Jurkat, Clone E6-1 (cell line): ENCODE results near the gene AADAC.

DNA sequence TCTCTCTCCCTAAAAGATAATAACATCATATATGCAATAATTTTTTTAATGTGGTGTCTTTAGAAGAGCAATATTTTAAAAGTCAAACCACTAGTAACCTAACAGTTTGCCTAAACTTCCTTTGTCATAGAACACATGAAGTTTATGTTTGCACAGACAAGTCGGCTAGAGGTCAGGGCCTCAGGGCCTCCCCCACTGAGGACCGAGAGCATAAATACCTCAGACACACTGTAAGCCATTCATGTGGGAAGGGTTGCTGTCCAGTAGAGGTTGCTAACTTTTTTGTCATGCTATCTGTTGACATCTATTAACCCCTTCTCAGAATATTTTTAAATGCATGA lies 33.3 kb upstream of the CPB1 start:
- RRBS, result no CpG with 5 or more reads among the region's 2 CpGs

- RRBS, result no CpG with 5 or more reads among the region's 1 CpG
Measured at GRCh38 chr3:149218945-149219498, 2.6 kb downstream of the CP start.

DNA sequence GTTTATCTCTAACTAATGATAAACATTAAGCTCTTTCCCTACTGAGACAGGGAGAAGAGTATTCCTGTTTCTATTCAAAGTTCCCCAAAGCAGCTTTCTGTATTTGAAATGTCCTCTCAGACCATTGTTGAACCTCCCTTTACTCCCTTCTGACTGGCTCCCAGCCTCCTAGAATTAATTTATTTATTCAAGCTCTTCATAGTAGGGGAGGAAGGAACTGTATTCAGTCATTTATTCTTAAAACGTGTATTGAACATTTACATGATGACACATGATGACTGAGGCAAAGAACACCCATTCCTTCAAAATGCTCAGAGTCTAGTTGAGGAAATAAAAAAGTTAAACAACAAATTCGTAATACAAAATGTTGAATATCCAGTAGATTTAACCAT lies 7.2 kb upstream of the TM4SF18 start:
- RRBS, result no CpG with 5 or more reads among the region's 2 CpGs

DNA sequence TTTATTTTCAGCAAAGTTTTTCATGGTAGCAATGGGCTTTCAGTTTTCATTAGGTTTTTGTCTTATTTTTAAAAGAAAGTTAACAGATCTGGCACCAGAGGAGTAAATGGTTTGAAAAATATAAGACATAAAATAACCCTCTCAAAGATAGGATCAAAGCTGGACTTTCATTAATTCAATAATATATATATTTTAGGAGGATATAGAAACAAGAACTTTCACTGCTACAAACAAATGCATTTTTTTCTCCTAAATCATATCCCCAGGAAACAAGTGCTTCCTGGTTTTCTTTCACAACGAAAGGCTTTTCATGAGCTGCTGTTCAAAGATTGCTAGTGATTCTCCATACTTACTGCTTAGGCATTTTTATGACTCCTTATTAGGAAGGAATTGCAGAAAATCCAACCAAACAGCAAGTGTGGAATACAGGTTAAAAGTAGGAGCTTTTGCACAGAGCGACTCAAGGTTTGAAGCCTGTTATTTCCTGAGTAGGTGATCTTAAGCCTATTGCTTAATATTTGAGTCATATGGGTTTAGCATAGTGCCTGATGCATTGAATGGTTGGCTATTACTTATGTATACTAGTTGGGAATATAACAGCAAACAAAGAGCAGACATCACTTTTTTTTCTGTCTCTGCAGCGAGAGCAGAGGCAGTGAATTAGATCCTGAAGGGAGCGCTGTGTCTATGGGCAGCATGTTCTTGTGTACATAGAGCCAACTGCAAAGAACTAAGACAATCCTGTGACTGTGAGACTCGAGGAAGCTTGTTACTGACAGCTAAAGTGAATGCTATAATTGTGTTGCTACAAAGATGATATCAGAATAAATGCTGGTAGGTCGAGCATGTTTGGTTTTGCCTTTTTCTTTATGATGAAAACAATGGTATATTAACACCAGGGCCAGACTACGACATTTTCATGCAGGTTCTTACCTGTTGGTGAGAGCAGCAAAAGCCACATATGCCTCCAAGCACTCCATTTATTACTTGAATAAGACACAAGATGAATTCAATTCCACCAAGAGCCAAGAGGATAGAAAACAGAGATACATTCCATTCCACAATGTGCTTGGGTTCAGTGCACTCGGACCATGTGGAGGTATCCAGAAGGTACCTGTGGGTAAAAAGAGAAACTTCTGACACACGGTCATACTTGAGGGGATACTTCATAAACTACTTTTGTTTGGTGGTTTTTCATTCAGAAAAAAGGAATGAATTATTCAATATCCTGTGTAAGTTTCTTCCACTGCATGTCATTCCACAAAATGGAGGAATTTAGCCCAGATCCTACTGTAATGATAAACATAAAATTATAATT lies 6.2 kb downstream of the TM4SF1 start:
- RRBS, result no CpG with 5 or more reads among the region's 9 CpGs

DNA sequence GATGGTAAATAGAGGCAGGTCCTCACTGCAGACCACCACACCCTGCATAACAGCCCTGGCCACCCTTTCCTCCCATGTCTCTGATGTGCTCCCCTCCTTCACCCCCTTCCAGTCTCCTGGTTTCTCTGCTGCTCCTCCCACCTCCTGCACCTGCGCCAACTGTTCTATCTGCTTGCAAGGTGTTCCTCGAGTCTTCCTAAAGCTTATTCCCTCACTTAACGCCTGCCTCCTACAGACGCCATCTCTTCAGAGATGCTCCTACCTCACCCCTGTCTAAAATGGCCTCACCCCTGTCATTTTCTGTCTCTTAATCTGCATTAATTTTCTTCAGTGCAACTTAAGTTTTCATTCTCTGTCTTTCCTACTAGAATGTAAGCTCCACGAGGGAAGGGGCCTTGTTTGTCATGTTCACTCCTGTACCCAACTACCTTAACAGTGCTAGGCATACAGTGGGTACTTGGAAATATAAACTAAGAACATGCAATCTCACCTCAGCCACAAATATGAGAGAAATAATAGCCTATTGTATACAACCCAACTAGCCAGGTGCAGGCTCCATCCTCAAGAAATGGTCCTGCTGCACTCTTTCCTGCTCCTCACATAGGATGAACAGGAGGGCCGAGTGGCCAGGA lies 57.0 kb downstream of the TM4SF4 start:
- RRBS, result no CpG with 5 or more reads among the region's 6 CpGs

DNA sequence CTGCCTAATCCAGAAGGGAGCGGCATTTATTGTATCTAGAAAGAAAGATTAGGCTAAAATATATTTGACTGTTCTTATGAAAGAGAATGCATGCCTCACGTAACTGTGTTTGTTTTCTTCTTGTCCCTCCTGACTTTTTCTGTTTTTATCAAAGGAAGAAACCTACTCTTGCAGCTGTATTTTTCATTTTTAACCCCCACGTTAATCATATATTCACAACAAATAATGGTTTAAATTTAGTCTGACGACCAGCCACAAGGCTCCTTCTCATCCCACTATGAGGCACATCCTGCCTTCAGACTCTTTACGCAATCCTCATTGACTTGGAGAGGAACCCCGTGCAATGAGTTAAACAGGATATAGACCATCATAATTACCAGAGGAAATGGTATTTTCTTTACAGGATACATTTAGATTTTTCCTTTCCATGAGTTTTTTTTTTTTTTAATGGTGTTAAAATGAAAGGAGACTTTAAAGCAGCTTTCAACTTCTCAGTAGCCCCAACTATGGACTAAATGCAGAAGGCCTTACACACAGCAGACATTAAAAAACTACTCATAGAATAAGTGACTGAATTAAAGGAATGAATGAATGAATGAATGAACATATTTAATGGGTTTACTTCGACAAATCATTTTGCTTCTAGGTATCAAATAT lies 68.5 kb downstream of the WWTR1 start:
- RRBS, result no CpG with 5 or more reads among the region's 7 CpGs

- RRBS, result no CpG with 5 or more reads among the region's 7 CpGs
Measured at GRCh38 chr3:149615467-149615916, 42.3 kb downstream of the WWTR1 start.

DNA sequence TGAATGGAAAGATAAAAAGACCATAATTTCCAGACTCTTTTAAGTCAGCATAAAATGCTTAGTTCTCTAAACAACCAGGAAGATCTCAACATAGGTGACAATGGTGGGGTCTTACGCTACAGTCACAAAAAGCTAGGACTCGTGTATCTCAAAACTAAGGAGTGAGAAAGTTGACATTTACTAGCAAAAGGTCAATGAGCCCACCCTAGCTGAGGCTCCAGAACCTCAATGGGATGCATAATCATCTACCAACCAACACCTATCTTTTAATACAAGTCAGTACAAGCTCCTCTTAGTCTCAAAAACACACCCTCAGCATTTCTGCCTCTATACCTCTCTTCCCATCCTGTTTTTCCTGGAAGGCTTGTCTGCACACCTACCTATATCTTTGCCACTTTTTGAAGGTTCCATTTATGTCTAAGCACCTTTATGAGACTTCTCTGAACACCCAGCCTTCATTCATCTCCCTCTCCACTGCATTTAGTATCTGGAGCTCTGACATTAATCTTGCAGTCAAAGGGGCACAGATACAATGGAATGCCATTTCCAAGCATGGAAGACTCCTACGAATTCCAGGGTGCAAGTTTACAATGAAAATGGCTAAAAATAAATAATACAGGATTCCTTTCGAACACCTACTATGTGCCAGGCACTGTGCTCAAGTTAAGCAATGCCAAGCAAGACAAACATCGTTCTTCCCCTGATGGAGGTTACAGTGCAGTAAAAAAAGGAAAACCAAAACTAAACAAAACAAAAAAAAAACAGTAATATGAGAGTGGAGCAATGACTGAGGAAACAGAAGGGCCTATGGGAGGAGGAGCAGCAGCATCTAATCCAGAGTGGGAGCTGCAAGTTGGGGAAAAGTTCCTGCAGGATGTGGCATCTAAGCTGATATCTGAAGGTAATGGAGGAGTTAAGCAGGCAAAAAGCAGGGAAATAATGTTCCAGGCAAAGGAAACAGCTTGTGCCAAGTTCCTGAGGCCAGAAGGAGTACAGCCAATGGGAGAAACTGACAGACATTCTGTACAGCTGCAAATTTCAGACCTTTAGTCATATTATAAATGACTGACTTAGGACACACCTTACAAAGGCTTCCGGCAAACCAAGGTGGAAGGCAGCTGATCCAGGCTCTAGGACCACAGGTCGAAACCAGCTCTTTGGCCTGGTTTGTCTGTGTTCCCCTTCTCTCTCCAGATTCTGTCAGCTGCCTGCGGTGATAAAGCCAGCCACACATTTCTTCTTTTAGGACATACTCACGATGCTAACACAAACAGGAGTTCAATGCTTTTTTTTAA lies 9.7 kb downstream of the WWTR1 start:
- RRBS, result no CpG with 5 or more reads among the region's 9 CpGs

DNA sequence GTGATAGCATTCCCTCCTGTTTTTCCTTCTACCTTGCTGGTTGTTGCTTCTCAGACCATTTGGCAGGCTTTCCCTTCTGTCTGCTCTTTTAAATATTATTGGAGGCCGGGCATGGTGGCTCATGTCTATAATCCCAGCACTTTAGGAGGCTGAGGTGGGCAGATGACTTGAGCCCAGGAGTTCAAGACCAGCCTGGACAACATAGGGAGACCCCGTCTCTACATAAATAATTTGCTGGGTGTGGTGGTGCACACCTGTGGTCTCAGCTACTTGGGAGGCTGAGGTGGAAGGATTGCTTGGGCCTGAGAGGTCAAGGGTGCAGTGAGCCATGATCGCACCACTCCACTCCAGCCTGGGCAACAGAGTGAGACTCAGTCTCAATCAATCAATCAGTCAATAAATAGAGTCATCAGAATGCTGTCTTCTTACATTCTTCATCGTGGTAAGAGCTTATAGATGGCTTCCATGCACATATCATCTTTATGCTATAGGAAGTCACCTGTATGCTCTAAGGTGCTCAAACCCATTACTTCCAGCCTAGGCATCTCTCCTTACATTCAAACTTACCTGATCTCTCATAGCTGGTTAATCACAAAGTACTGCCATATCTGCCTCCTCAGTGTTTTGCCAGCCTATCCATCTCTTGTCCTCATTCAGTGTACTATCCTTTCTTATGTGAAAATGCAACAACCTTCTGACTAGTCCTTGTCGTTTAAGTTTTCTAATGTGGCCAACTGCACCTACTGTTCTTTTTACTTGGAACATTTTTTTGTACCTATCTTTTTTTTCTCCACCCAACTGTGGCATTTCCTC lies 33.5 kb downstream of the TSC22D2 start:
- RRBS, result no CpG with 5 or more reads among the region's 5 CpGs

DNA sequence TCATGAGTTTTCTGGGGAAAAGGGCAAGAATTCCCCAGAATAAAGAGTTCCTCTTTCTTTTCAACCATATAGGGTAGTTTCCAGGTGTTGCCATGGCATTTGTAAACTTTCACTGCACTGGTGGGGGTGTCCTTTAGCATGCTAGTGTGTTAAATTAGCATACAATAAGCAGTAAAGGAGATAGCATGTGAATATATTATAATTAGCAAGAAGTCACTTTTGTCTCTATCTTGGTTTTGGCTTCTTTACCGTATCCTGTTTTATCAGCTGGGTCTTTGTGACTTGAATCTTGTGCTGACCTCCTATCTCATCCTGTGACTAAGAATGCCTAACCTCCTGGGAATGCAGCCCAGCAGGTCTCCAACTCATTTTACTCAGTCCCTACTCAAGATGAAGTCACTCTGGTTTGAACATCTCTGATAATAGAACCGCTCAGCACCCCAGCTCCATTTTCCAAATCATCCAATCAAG lies 3.4 kb upstream of the SELENOT start:
- RRBS, result no CpG with 5 or more reads among the region's 2 CpGs

- RRBS, result no CpG with 5 or more reads among the region's 2 CpGs
Measured at GRCh38 chr3:150771500-150771980, 8.6 kb upstream of the SIAH2 start.

GRCh38 chr3:151183354-151183836 lies 19.6 kb downstream of the GPR171 start:
- RRBS, result no CpG with 5 or more reads among the region's 5 CpGs

DNA sequence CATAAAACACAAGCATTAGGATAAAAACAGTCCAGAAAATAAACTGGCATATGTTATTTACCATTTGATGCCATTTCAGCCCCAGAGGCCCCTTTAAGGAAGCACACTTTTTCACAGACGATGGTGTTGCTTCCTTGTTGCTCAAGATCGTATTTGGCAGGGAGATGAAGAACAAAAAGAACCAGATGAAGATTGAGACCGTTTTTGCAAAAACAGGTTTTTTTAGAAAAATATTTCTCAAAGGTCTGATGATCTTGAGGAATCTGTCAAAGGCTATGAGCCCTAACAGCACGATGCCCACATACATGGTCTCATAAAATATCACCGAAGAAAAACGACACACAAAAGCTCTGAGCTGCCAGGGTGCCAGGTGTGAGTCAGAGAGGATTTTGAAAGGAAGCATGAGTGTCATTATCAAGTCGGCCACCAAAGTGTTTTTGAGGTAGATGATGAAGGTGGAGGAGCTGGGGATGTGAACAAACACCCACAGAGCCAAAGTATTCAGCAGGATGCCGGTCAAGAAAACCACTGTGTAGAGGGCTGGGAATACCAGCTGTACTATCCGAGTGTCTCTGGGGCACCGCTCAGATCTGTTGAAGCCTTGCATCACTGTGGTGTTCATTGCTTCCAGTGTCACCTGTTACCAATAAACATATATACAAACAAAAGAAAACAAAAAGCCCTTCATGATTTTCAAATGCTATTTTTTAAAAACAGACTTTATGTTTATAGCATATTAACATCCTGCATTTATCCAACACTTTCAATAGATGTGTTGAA lies 788 bp downstream of the P2RY13 start:
- RRBS, result no CpG with 5 or more reads among the region's 10 CpGs

- RRBS, result no CpG with 5 or more reads among the region's 4 CpGs
Measured at GRCh38 chr3:151770834-151771398, 37.2 kb downstream of the AADACL2 start.

GRCh38 chr3:151813586-151814408 lies at the start of gene AADAC:
TSS of gene AADAC (plus strand) at chr3:151814116.
- RRBS, result no CpG with 5 or more reads among the region's 9 CpGs

- RRBS, result no CpG with 5 or more reads among the region's 2 CpGs
Measured at GRCh38 chr3:152155694-152156005, 113.1 kb upstream of the MBNL1 start.

DNA sequence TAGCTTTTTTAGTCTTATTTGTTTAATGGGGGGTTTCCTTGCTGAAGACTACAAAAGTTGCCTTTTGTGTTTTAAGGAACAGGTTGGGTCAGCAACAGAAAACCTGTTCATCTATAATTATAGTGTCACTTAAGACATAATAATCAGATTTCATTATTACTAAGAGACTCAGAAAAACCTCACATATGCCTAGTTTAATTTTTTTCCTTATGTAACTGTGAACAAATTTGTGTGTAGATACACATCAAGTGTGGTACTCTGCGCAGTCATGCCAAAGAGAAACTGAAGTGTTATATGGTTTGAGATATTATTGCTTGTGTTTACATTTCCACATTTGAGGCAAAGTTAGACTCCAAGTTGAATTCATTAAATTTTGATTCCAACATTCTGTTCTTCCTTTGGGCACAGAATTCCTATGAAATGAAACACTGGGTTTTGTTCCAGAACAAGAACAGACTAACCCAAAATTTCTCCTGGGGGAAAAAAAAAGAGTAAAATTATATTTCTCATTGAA lies 2.2 kb downstream of the MBNL1 start:
- RRBS, result no CpG with 5 or more reads among the region's 1 CpG

DNA sequence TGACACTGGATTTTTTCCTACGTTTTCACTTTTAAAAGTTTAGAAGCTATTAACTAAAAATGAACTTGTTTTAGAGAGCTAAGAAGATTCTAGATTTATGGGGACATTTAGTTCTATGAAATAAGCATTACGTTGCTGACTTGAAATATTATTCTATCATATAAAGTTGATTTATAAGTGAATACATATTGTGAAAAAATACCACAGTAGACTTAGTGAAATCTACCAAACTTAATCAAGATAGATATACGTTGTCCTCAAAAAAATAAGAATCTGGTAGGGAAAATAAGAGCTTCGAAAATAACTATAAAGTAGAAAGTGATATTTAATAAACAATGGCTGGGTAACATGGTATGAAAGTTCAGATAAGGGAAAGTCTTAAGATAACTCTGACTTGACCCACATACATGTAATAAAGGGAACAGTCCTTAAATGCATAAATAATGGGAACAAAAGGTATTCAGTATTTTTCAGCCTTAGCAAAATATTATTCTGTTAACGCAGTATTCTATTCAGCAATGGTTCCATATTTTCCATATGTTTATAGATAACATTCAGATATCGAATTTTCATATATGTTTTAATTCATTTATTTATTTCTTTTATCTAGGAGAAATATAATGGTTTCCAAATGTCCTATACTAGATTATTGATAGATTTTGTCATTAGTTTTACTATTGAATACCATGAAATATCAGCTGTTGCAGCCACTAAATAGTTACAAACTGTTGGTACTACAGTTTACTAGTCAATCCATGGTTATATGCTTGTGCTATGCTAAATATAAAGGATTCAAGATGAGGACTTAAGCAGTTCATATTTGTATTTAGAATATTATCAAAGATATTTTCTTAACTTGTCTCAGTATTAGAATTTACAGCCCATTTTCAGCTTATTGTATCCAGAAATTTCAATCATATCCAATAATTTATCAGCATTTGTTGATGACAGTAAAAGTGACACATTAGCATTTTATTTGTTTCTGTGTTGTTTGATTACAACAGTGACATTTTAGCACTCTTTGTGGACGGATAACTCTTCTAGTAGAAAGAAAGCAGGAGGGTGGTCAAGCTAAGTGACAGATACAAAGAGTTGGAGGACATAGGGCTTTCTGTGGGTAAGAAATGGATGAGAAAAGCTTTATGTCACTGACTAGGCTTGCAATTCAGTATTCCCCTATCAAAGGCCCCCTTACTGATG lies 5.8 kb downstream of the MBNL1 start:
- RRBS, result no CpG with 5 or more reads among the region's 7 CpGs